Tongue (tissue), 2 donors: Measurements from ENCODE around the genes AK4 and PDE4B.

DNA sequence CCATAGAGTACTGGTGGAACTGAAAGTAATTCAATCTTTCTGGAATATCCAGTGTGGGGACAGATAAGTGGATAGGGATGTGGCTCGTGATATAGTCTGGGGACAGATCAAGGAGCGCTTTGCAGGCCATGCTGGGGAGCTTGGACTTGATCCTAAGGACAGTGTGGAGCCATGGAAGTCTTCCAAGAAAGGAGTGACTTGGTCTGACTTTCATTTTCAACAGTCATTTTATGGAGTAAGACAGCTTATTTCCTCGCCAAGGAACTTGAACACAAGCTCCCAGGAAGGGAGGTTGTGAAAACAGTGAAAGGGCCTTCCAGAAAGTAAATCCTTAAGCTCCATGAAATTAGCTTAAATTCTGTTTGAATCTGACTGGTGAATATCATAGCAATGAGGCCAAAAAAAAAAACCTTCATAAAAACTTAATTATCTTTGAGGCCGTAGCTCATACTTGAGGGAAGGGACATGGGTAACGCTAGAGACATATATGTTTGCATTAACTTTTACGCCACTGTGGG, 55.9 kb downstream of the ROR1 start:
- RAMPAGE, long total RNA = no peak

DNA sequence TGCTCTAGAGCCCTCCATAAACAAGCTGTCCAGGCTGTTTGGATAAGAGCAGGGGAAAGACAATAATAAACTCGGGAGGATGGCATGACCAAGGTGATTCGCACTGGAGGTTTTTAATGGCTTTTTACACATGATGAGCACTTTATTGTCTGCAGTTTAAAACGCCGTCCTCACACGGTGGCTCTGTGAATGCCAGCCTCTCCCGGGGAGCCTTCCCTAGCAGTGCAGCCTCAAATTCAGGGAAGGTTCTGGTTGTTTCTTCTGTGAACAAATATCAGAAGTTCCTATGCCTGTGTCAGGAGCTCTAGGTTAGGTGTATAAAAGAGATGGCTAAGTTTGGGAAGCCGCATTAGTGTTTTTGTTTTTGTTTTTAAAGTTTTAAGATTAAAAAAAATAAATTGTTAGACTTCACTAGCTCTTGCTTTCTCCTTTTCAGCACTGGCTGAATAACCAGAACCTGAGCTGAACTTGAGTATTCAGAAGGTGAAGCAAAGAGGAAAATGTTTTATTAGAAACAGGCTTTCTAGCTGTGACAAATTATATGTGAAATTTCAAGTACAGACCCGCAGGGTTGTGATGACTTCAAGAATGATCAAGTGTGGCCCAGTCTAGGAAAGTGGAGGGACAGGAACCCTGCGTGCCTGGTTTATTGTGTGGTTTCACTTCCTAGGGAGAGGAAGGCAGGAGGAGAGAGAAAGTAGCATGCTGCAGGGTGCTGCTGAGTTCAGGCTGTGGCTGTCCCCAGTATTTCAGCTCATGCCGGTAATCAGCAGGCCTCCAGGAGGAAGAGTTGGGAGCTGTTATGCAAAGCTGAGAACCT, 140.1 kb downstream of the ROR1 start:
- RAMPAGE, long total RNA = no peak

DNA sequence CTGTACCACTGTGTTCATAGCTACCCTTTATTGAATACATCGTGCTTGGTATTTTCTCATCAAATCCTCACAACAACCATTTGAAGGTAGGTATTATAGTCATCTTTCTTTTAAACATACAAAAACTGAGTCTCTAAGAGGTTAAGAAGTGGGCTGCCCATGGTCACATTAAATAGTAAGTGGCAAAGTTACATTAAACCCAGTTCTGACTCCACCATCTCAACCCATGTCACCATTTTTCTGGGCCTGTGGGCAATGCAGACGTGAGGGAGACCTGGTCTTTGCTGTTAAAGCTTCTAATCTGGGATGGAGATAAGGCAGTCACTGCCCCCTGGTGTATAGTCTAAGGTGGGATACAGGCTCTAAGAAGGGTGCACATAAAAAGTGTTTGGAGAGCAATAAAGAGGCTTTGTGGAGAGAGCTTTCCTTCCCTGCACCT, 141.2 kb downstream of the ROR1 start:
- RAMPAGE, long total RNA = no peak

- RAMPAGE, long total RNA = no peak
Observed at GRCh38 chr1:64540337-64540894, 70.5 kb downstream of the CACHD1 start.

DNA sequence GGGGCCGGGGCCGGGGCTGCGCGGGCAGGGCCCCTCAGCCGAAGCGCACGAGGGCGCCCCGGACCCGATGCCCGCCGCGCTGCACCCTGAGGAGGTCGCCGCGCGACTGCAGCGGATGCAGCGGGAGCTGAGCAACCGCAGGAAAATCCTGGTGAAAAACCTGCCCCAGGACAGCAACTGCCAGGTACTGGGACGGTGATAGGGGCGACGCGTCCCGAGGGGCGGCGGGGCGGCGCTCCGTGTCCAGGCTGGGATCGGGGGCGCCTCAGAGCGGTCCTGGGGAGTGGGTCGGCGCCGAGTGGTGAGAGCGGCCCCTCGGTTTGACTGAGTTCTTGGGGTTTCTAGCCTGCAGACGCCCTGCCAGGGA, 346 bp downstream of the RAVER2 start:
- RAMPAGE, long total RNA = no peak

DNA sequence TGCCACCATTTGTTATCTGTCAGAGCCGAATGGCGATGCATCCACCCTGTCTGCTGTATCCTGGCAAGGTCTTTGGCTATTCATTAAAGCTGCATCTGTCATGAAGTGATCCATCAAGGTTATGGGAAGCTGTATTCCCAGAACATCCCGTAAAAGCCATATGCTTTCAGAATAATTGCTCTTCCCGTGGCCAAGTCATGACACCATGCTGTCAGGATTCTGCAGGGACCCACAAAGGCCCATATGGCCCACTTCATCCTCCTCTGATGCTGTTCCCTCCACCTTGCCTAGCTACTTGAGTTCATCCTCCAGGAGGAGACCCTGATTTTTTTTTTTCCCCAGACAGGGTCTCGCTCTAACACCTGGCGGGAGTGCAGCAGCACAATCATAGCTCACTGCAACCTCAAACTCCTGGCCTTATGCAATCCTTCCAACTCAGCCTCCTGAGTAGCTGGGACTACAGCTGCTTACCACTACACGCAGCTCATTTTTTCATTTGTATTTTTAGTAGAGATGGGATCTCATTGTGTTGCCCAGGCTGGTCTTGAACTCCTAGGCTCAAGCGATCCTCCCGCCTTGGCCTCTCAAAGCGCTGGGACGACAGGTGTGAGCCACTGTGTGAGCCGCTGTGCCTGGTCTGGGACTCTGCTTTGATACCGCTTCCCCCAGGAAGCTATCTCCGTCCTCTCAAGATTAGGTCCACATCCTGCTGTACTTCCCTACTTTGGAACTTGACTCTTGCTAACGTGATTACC, 104.2 kb downstream of the RAVER2 start:
- RAMPAGE, long total RNA = no peak

GRCh38 chr1:64877105-64877710, 89.1 kb downstream of the JAK1 start:
- RAMPAGE, long total RNA = no peak

DNA sequence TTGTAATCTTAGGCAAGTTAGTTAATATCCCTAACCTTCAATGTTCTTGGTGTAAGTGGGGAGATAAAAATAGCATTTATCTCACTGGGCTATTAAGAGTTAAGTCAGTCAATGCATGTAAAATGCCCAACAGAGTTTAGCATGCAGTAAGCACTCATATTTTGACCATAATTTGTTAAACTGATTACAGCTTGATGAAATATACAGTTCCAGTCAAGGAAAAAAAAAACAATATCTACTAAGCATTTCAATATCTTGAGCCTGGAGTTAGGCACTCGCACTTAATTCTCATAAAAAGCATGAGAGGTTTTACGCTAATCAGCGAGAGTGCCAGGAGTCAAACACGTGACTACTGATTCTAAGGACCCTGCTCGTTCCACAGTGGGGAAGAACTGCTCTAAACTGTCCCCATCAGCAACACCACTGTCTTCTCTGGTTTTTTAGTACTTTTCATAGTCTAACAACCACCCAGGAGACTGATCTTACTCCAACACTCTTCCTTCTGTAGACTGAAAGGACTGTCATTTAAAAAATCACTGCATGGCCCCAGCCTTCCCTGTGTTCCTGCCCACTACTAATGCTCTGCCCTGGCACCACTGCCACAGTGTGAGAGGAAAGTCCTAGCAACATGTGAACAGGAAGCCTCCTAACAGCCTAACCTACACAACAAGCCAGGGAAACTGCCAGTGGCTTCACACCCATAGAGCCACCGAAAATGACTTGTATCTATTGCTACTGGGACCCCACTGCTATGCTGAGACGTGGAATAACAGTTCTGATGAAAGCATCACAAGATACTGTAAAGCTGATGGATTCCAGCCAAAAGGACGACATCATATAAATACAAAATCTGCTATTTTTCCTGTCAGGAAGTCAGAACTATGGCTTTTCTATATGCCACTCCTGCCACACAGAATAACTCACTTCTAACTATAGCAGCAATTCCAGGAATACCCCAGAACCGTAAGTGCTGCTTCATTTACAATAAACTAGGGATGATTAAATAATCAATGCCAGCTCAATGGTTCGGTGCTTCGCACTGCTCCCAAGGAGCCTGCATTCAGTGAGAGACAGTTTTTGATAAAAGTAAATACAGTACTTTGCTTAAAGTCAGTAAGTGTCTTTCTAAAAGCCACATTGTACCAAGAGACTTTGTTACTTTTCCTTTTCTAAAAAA, 75.0 kb downstream of the JAK1 start:
- RAMPAGE, long total RNA = no peak

GRCh38 chr1:64982994-64983556, 16.7 kb upstream of the JAK1 start:
- RAMPAGE, long total RNA = no peak

GRCh38 chr1:65009882-65010721, 43.8 kb upstream of the JAK1 start:
- RAMPAGE, long total RNA = no peak

GRCh38 chr1:65062380-65063118, 85.5 kb upstream of the AK4 start:
- RAMPAGE, long total RNA = no peak

- RAMPAGE, long total RNA = no peak
Observed at GRCh38 chr1:65147421-65148368, at the start of gene AK4. TSS of gene AK4 (plus strand) at chr1:65148203.

GRCh38 chr1:65264373-65265077, 44.8 kb upstream of the DNAJC6 start:
- RAMPAGE, long total RNA = no peak

GRCh38 chr1:65415760-65416307, 4.6 kb upstream of the LEPR start:
- RAMPAGE, long total RNA = no peak

GRCh38 chr1:65420321-65420398, 308 bp upstream of the LEPR start:
- RAMPAGE, long total RNA = no peak

DNA sequence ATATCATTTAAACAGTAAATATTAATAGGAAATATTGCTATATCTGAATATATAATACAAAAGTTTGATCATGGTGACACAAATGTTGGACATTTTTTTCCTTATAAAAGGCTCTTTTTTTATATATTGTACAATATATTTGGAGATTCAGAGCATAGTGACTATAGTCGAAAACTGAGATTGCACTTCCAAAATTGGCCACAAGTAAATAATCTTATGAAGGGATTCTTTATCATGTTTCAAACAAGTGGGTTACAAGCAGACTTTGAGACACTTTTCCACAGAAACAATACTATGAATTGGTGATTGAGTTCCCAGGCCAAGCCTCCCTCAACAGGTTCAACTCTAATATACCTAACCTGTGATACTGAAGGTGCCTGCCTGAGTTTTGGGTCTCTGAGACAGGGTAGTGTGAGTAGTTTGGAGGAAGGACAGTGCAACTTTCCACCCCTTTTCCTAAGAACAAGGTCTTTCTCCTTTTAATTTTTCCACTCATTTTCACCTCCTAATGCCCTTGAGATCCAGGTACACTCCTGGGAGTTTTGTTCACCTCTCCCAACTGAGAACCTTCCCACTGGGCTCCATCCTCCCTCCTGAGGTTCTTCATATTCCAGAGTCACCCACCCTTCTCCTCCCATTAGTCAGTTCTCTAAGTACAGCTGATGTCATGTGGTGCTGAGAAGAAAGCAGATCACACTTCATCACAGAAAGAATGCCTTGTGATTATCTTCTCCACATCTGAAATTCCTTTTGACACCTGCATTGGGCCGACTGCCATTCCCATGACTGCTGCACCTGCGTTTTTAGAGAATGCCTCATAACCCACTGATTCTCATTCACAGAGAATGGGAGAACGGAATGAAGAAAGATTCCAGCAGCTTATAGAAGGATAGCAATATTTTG, 14.0 kb downstream of the LEPR start:
- RAMPAGE, long total RNA = no peak

GRCh38 chr1:65480417-65481470, 60.3 kb downstream of the LEPR start:
- RAMPAGE, long total RNA = no peak

GRCh38 chr1:65512886-65513536, 92.5 kb downstream of the LEPR start:
- RAMPAGE, long total RNA = no peak

DNA sequence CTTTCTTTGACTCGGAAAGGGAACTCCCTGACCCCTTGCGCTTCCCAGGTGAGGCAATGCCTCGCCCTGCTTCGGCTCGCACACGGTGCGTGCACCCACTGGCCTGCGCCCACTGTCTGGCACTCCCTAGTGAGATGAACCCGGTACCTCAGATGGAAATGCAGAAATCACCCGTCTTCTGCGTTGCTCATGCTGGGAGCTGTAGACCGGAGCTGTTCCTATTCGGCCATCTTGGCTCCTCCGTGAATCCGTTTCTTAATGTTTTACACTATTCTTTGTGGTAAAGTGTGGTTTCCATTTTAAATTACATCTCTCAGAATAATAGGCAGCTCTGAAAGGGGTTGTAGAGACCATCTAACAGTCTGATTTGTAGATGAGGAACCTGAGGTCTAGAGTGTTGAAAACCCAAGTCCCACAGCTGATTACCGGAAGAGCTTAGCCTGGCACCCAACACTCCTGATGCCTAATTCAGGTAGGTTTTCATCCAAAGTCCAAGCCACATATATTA, 143.9 kb downstream of the LEPR start:
- RAMPAGE, long total RNA = no peak

DNA sequence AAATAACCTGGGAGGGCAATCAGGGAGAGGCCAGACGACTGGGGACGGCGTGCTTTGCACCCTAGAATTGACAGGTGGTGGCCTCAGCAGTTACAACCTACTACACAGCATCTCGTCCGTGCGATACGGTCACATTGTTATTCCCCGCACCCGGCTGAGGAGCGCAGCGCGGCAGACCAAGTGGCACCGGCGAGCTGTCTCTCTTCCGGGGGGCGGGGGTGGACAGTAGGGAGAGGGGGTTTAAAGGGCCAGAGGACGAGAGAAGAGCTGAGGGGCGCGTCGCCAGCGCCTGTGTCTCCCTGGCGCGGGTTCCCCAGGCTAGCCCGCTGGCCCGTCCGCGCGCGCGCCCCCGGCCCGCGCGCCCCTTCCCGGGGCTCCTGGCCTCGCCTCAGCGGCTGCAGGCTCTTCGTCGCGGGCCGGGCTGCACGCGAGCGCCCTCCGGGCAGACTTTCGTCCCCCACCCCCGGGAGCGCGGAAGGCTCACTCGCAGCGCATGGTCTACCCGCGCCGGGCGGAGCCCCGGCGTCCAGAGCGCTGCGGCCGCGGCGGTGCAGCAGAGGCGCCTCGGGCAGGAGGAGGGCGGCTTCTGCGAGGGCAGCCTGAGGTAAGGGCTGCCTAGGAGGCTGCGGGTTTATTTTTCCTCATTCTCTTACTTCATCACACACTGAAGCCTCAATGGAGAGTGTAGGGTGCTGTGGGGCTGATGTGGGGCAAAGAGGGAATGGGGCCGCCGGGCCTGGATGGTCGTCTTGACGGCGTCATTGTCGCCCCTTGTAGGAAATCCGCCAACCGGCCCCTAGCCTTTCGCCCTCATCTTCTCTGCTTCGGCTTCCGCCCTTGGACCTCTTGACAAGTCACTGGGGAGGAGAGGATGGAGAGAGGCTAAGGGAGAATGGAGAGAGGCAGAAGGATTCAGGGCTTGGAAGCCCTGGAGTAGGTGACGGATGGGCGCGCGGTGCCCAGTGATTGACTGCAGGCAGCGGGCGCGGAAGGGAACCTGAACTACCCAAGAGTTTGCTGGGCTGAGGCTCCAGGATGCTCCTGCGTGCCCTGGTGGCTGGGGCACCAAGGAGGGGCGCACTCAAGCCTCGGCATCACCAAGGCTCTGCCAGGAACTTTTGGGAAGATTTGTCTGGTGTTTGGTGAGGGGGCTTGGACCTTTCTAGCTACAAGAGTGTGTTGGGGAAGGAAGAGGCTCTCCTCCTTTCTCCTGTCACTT, at the start of gene PDE4B:
PDE4B (plus strand) TSS at position 251 of the 1,219 bp plus-strand sequence.
- RAMPAGE, long total RNA = no peak